Gastroesophageal sphincter (tissue), 4 donors: ENCODE measurements around the gene TXNL4A.

- PRO-cap: bidirectional peak, plus-strand start at chr18:77087590, minus-strand start at chr18:77087561
- RAMPAGE, long total RNA, 4 experiments: start-site peak on the minus strand in 3 of 4 experiments, at chr18:77087402-77087621 at its widest, 18 to 32 reads per replicate
These were observed 45.3 kb downstream of the MBP start for GRCh38 chr18:77086966-77088028.

DNA sequence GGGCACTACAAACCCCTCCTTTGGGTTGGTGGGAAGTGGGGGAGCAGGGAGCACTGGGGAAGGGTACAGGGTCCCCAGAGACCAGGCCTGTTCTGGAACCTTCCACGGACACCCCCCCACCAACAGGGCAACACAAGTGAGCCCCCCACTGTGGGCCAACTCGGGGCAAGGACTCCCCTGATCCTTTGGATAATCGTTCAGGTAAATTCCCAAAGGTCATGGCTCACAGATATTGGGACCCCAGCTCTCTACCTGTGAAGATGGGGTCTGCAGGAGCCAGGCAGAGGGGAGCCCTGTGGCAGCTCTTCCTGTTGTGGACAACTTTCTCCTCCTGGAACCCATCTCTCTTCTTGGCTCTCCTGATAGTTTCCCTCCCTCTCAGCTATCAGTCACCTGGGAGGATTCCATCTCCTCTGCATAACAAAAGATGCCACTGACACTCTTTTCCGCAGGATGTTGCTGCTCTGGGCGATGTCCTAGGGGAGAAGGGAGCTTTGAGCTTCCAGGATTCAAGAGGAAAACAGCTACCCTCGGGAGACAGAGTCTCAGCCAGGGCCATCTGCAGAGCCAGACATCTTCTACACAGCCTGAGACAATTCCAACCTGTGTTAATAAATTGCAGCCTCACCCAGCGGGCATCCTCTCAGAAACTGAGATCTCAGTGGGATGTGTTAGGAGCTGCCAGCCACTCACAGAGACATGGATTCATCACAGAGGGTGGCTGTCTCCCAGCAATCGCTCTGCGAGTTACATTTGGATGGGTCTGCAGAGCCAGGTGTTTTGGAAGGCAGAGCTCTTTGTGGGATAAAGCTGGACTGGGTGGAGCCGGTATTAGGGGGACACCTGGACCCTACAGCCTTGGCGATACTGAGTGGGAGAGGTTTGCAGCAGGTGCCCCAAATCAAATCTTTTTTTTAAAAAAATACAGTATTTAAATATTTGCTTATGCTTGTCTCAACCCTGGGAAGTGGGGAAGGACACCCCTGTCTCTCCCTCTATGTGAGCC lies 35.3 kb downstream of the MBP start:
- PRO-cap: no peak
- RAMPAGE, long total RNA, 4 experiments: no peak in any of the 4 experiments

DNA sequence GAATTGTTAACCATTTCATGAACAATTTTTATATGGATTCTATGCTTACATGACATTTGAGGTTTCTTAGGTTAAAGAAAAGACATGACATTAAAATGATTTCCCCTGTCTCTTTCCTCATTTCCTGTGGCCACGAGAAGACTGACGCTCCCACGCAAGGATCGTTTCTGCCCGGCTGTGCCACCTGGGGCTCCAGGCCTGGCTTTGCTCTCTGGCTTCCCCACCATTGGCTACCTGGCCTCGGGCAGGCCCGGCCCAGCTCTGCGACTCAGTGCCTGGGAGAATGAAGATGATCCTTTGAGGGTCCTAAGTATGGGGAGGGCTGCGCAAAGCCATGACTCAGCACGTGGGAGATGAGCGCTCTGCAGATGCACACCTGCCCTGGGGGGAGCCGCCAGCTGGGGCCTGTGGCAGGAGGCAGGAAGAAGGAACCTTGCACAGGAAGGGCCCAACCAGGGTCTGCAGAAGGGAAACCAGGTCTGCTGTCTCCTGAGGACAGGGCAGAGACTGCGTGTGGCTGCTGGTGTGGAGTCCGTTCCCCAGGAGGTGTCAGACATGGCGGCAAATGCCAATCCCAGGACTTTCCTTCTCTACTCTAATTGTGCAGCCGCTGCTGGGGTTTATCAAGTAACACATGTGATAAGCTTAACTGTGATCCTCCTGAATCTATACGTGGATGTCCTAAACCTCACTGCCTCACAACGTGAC lies 33.0 kb downstream of the MBP start:
- PRO-cap: no peak
- RAMPAGE, long total RNA, 4 experiments: start-site peak on the minus strand in 1 of 4 experiments, centred at position 365 of the sequence, 5 reads per replicate

GRCh38 chr18:77104633-77105531 lies 27.7 kb downstream of the MBP start:
- PRO-cap: no peak
- RAMPAGE, long total RNA, 4 experiments: no peak in any of the 4 experiments

DNA sequence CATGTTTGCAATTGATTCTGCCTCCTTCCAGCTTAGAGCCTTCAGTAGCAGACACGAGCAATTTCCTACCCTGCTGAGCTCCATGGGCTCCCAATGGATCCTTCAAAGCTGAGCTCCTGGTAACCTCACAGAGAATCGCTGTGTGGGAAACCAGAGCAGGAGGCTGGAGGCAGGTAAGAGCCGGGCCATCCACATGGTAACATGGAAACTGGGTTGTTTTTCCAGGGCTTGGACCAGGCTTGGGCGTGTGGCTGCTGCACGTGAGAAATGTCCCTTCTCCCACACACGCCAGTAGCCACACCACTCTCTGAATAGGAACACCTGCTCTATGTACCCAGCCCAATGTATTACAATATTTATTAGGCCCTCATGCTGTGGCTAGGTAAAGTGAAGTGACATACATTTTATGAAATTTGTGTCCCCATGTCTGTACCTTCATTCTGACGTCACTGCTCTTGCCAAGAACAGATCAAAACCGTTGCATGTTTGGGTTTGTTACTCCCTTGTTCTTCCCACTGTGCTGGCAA lies 436.6 kb upstream of the SALL3 start:
- PRO-cap: no peak
- RAMPAGE, long total RNA, 4 experiments: no peak in any of the 4 experiments

DNA sequence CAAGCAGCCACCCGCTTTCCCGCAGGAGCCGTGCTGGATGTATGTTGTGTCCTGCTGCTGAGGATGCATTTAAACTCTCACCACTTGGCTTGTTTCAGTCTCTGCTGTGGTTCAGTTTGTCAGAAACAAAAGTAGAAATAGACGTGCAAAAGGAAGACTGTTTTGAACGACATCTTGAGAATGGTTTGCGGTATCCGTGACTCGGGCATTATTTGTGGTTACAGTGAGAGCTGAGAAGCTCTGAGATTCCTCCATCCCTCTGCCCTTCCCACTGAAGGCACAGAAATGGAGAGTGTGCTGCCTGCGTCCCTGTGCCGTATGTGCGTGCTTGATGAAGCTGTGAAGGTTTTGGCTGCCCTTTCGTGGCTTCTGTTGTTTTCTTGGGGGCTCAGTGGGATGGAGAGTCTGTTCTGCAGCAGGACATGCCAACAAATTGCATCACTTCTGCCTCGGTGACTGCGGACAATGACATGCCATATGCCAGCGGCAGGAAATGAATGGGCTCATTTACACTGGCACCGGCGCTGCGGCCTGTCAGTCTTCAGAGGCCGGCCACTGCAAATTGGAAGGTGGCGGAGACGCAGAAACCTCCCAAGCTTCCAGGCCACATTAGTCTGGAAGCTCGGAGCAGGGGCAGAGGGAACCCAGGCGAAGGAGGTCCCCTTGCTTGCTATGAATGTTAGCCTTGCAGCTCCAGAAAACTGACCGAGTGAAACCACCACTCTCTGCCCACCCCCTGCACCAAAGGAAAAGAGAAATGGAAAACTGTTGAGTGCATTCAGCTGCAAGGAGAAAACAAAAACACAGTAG lies 417.6 kb upstream of the SALL3 start:
- PRO-cap: no peak
- RAMPAGE, long total RNA, 4 experiments: no peak in any of the 4 experiments

GRCh38 chr18:79402350-79403091 lies 6.8 kb downstream of the NFATC1 start:
- PRO-cap: no peak
- RAMPAGE, long total RNA, 4 experiments: no peak in any of the 4 experiments

DNA sequence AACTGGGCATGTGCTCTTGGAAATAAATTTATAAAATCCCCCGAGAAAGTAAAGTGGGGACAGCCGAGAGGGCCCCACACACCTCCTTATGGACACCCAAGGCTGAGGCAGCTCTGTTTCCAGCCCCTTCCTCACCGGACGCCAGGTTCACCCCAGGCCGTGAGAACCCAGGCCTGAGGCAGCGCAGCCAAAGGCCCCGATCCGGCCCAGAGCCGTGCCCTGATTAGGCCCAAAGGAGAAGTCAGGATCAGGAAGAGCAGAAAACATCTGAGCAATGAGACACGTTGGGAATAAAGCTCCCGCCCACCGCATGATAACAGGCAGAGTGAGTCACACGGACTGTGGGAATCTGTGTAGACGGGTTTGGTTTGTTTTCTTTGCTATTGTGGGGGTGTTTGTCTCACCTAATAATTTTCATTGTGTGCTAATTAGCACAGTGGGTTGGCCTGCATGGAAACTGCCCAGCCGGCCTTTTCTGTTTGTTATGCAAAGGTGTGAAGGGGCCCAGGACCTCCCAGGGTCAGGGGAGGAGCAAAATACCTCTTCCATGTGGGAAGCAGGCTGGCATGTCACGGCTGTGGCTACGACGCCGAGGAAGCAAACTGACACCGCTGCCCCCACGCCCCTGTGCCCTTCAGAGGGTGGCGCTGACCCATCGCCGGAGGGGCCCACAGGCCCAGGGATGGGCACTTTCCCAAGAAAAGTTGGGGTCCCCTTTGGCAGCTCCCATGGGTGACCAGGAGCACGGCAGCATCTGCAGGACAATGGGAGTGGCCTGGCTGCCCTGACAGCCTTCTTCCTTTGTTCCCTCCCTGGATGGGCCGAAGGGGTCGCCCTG lies 68.5 kb upstream of the CTDP1 start:
- PRO-cap: no peak
- RAMPAGE, long total RNA, 4 experiments: no peak in any of the 4 experiments

GRCh38 chr18:79692597-79693035 lies 13.0 kb downstream of the CTDP1 start:
- PRO-cap: no peak
- RAMPAGE, long total RNA, 4 experiments: no peak in any of the 4 experiments

DNA sequence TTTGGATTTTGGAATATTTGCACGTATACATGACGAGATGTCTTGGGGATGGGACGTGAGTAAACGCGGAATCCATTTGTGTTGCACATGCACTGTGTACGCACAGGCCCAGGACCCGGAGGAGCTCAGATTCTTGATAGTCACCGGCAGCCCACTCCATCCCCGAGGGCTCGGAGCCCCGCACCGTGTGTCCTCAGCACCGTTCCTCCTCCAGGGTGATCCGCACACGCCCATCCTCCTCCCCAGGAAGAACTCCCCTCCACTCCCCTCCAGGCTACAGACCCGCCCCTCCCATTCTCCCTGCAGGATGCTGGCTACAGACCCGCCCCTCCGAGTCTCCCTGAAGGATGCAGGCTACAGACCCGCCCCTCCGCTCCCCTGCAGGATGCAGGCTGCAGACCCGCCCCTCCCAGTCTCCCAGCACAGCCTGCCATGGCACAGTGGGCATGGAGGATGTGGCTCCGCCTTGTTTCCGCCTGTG lies 14.0 kb downstream of the CTDP1 start:
- PRO-cap: no peak
- RAMPAGE, long total RNA, 4 experiments: no peak in any of the 4 experiments

- PRO-cap: no peak
- RAMPAGE, long total RNA, 4 experiments: no peak in any of the 4 experiments
These were observed 31.5 kb downstream of the CTDP1 start for GRCh38 chr18:79711204-79711403.

- PRO-cap: no peak
- RAMPAGE, long total RNA, 4 experiments: no peak in any of the 4 experiments
These were observed 35.2 kb downstream of the CTDP1 start for GRCh38 chr18:79714501-79715433.

- PRO-cap: no peak
- RAMPAGE, long total RNA, 4 experiments: no peak in any of the 4 experiments
These were observed 1.6 kb upstream of the SLC66A2 start for GRCh38 chr18:79953017-79953424.

- PRO-cap: no peak
- RAMPAGE, long total RNA, 4 experiments: no peak in any of the 4 experiments
These were observed 3.4 kb upstream of the SLC66A2 start for GRCh38 chr18:79954843-79955166.

DNA sequence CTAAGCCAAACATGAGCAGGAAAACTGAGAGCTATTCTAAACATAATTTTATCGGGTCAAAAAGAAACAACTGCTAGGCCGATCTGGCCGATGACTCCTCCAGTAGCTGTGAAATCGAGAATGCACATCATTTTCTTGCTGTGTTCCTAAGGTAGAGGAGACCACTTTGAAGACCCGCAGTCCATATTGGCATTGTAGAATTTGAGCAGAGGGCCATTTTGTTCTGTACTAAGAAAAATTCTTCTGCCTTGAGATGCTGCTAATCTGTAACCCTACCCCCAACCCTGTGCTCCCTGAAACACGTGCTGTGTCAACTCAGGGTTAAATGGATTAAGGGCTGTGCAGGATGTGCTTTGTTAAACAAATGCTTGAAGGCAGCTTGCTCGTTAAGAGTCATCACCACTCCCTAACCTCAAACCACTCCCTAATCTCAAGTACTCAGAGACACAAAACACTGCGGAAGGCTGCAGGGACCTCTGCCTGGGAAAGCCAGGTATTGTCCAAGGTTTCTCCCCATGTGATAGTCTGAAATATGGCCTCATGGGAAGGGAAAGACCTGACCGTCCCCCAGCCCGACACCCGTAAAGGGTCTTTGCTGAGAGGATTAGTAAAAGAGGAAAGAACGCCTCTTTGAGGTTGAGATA lies 4.4 kb upstream of the HSBP1L1 start:
- PRO-cap: no peak
- RAMPAGE, long total RNA, 4 experiments: no peak in any of the 4 experiments

DNA sequence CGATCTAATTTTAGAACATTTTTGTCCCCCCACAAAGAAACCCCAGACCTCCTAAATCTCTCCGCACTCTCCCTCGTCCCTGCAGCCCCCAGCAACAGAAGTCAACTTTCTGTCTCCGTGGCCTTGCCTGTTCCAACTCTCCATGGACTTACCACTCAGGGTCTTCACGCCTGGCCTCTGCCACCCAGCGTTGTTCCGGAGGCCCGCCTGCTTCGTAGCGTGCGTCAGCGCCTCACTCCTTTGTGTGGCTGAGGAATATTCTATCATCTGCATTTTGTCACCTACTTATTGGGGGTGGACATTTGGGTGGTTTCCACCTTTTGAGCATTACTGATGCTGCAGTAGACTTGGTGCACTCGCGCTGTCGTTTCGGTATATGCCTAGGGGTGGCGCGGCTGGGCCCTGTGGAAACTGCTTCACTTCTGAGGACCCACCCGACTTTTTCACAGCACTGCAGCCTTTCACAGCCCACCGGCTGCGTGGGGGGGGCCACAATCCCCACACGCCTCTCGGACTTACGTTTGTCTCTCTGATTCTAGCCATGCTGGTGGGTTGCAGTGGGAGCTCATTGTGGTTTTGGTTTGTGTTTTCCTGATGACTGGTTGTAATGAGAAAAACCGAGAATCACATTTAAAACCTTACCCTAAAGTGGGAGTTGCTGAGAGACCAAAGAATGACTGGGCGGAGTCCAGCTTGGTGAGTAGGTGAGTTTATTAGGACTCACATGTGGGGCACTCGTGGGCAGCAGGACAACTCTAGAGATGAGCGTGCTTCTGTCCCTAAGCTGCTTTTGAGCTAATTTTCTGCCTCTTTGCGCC lies 1.4 kb upstream of the HSBP1L1 start:
- PRO-cap: no peak
- RAMPAGE, long total RNA, 4 experiments: no peak in any of the 4 experiments

DNA sequence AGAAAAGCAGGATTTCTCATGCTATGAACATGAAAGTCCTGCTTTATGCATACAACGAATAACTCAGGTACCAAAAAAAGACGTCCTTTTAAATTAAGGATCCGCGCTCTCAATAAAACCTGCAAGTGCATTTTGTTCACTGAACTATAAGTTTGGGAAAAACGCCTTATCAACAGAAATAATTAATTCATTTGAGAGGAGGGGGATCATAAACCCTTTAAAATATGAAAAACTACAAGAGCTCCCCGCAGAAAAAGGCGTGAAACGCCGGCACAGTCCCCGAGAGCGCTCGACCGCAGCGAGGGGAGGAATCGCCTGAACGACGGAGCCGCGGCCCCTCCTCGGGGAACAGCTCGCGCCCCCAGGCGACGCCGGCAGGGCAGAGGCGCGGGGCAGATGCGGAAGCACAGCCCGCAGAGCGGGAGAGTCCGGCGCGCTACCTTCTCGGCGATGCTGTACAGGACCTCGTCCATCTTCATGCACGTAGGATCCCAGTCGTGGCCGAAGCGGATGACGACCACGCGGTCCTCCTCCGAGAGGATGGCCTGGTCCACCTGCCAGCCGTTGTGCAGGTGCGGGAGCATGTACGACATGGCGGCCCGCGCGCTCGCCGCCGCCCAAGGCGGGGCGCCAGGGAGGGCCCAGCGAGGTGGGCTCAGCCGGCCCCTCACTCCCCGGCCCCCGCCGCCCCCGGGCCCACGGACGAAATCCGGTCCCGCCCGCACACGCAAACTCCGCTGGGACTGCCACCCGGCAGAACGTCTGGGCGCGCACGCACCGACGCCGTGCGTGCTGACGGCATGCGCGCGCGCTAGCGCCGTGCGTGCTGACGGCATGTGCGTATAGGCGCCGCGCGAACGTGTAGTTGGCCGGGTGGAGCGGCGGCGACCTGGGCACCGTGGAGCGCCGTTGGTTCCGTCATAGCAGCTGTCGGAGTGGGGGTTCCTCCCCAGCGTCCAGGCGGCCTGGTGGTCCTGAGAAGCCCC lies at the start of gene TXNL4A:
TXNL4A (minus strand) TSS at position 764 of the 986 bp plus-strand sequence.
- PRO-cap: unidirectional peak, plus-strand start at position 409 of the sequence; bidirectional peak, plus-strand start at position 864 of the sequence, minus-strand start at position 764 of the sequence
- RAMPAGE, long total RNA, 4 experiments: start-site peak on the minus strand in 4 of 4 experiments, centred at positions 461 to 773 of the sequence, 5 to 32 reads per replicate

GRCh38 chr18:80116435-80116988 lies 7.5 kb downstream of the ADNP2 start:
- PRO-cap: no peak
- RAMPAGE, long total RNA, 4 experiments: no peak in any of the 4 experiments

DNA sequence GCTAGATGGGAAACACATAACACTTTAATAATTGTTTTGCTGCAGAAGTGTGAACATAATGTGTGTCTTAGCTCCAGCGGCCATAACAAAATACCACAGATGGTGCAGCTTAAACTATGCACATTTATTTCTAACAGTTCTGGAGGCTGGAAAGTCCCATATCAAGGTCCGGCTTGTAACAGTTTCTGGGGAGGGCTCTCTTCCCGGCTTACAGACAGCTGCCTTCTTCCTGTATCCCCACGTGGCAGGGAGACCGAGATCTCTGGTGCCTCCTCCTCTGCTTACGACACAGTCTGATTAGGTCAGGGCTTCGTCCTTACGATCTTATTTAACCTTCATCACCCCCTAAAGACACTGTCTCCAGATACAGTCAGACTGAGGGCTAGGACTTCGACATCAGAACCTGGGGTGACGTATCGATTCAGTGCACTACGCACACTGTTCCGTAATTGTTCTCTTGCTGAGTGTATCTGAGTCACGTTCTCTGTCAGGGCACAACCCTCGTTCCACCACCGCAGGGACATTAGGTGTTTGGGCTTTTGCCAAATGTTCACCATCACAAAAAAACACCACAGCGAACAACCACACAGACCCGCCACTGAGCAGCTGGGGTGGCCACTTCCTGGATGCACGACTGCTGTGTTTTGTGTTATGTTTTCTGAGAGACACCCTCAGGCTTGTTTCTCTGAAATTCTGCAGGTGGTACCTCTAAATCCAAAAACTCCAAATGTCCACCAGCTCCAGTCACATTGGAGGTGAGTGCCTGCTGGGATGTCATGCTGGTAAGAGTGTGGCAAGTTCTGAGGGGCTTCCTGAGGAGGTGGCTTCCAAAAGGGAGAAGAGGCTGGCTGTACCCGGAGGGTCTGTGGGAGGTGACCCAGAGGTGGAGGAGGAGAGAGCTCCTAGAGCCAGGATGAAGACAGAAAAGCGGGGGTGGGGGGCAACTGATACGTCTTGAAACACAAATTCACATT lies 66.4 kb downstream of the ADNP2 start:
- PRO-cap: no peak
- RAMPAGE, long total RNA, 4 experiments: no peak in any of the 4 experiments